K562 (cell line): Measurements from ENCODE around the gene HSD17B7.

GRCh38 chr1:162592434-162593400 is 31.2 kb downstream of the UAP1 start:
- RAMPAGE, long total RNA, result no peak
- RRBS, result no CpG with 5 or more reads among the region's 3 CpGs
PRO-cap:
- standard, result no peak
- CoPRO, capped RNA only, 2 experiments, result no peak in any of the 2 experiments
- CoPRO, capped and uncapped RNA, 2 experiments, result no peak in any of the 2 experiments
- CoPRO, uncapped RNA only, 2 experiments, result peak in 2 of 2 experiments; most common plus-strand start chr1:162592443 (in 1)
CAGE:
- cytosol, long polyA plus RNA, result no peak
- long polyA plus RNA, result no peak
- nucleolus, long total RNA, result no peak
- nucleus, long polyA plus RNA, result no peak

GRCh38 chr1:162671080-162671555 is 38.9 kb downstream of the DDR2 start:
- RAMPAGE, long total RNA, result no peak
- RRBS, result no CpG with 5 or more reads among the region's 8 CpGs
PRO-cap:
- standard, result no peak
- CoPRO, capped RNA only, 2 experiments, result no peak in any of the 2 experiments
- CoPRO, capped and uncapped RNA, 2 experiments, result no peak in any of the 2 experiments
- CoPRO, uncapped RNA only, 2 experiments, result no peak in any of the 2 experiments
CAGE:
- cytosol, long polyA plus RNA, result no peak
- long polyA plus RNA, result no peak
- nucleolus, long total RNA, result no peak
- nucleus, long polyA plus RNA, result no peak

GRCh38 chr1:162703675-162703971 is 71.4 kb downstream of the DDR2 start:
- RAMPAGE, long total RNA, result no peak
- RRBS, result no CpG with 5 or more reads among the region's 4 CpGs
PRO-cap:
- standard, result no peak
- CoPRO, capped RNA only, 2 experiments, result no peak in any of the 2 experiments
- CoPRO, capped and uncapped RNA, 2 experiments, result no peak in any of the 2 experiments
- CoPRO, uncapped RNA only, 2 experiments, result no peak in any of the 2 experiments
CAGE:
- cytosol, long polyA plus RNA, result no peak
- long polyA plus RNA, result no peak
- nucleolus, long total RNA, result no peak
- nucleus, long polyA plus RNA, result no peak

DNA sequence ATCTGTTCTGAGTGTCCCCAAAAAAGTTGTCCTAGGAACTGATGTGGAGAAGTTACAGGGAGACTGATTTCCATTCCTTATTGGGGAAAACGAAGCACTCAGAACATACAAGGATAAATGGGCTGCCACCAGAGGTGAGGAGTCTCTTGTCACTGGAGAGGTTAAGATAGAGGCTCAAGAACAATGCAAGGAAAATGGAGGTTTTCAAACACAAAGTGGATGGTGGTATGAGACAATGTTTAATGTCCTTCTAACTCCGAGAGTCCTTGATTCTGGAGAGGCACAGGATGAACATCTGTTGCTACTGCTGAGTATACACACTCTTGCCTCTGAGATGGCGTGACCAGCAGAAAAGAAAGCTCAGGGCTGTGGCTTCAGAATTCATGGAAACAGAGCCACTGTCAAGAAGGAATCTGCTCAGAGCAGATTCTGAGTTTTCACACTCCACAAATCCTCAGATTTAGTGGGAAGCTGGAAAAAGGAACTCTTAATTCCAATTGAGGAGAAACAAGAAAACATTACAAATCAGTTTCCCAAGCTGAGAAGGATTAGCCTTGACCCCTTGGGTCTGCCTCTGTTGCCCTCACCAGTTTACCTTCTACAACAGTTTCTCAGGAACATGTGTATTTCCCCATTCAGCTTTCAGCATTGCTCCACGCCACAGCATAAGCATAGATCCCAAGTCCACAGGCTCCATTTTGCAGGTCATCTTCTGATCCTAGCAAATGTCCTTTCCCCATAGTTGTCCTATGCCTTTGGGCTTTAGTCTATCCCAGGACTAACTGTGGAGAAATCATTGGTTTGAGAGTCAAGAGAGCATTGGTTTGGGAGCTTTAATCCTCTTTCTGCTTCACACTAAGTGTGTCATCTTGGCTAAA is 8.9 kb upstream of the HSD17B7 start:
- RAMPAGE, long total RNA, result no peak
- RRBS, result no CpG with 5 or more reads among the region's 4 CpGs
PRO-cap:
- standard, result no peak
- CoPRO, capped RNA only, 2 experiments, result no peak in any of the 2 experiments
- CoPRO, capped and uncapped RNA, 2 experiments, result no peak in any of the 2 experiments
- CoPRO, uncapped RNA only, 2 experiments, result no peak in any of the 2 experiments
CAGE:
- cytosol, long polyA plus RNA, result no peak
- long polyA plus RNA, result no peak
- nucleolus, long total RNA, result no peak
- nucleus, long polyA plus RNA, result no peak

GRCh38 chr1:162790156-162791114 is at the start of gene HSD17B7:
Gene HSD17B7 (plus strand): TSS chr1:162790702.
- RAMPAGE, long total RNA, result no peak
- RRBS, result 6% methylated on average over 1 of the region's 52 CpGs
PRO-cap:
- standard, result bidirectional peak, plus-strand start at chr1:162790774, minus-strand start at chr1:162790560
- CoPRO, capped RNA only, 2 experiments, result peak in 2 of 2 experiments; most common plus-strand start chr1:162790739 (in 1); most common minus-strand start chr1:162790560 (in 2)
- CoPRO, capped and uncapped RNA, 2 experiments, result no peak in any of the 2 experiments
- CoPRO, uncapped RNA only, 2 experiments, result no peak in any of the 2 experiments
CAGE:
- cytosol, long polyA plus RNA, result no peak
- long polyA plus RNA, result no peak
- nucleolus, long total RNA, result no peak
- nucleus, long polyA plus RNA, result no peak

- RAMPAGE, long total RNA, result no peak
- RRBS, result no CpG with 5 or more reads among the region's 9 CpGs
PRO-cap:
- standard, result unidirectional peak, plus-strand start at chr1:163093404
- CoPRO, capped RNA only, 2 experiments, result no peak in any of the 2 experiments
- CoPRO, capped and uncapped RNA, 2 experiments, result no peak in any of the 2 experiments
- CoPRO, uncapped RNA only, 2 experiments, result no peak in any of the 2 experiments
CAGE:
- cytosol, long polyA plus RNA, result no peak
- long polyA plus RNA, result no peak
- nucleolus, long total RNA, result no peak
- nucleus, long polyA plus RNA, result no peak
These were observed 24.1 kb downstream of the RGS4 start for GRCh38 chr1:163093166-163093752.

- RAMPAGE, long total RNA, result no peak
- RRBS, result 27% methylated on average over 10 of the region's 22 CpGs
PRO-cap:
- standard, result no peak
- CoPRO, capped RNA only, 2 experiments, result no peak in any of the 2 experiments
- CoPRO, capped and uncapped RNA, 2 experiments, result no peak in any of the 2 experiments
- CoPRO, uncapped RNA only, 2 experiments, result no peak in any of the 2 experiments
CAGE:
- cytosol, long polyA plus RNA, result no peak
- long polyA plus RNA, result no peak
- nucleolus, long total RNA, result no peak
- nucleus, long polyA plus RNA, result no peak
These were observed 101.3 kb downstream of the NUF2 start for GRCh38 chr1:163422997-163423458.

DNA sequence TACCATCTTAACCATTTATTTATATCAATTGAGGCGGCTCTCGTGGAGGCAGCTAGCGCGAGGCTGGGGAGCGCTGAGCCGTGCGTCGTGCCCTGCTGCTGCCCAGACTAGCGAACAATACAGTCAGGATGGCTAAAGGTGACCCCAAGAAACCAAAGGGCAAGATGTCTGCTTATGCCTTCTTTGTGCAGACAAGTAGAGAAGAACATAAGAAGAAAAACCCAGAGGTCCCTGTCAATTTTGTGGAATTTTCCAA is 202.4 kb upstream of the PBX1 start:
- RAMPAGE, long total RNA, result no peak
- RRBS, result no CpG with 5 or more reads among the region's 9 CpGs
PRO-cap:
- standard, result no peak
- CoPRO, capped RNA only, 2 experiments, result no peak in any of the 2 experiments
- CoPRO, capped and uncapped RNA, 2 experiments, result no peak in any of the 2 experiments
- CoPRO, uncapped RNA only, 2 experiments, result no peak in any of the 2 experiments
CAGE:
- cytosol, long polyA plus RNA, result no peak
- long polyA plus RNA, result no peak
- nucleolus, long total RNA, result no peak
- nucleus, long polyA plus RNA, result no peak

DNA sequence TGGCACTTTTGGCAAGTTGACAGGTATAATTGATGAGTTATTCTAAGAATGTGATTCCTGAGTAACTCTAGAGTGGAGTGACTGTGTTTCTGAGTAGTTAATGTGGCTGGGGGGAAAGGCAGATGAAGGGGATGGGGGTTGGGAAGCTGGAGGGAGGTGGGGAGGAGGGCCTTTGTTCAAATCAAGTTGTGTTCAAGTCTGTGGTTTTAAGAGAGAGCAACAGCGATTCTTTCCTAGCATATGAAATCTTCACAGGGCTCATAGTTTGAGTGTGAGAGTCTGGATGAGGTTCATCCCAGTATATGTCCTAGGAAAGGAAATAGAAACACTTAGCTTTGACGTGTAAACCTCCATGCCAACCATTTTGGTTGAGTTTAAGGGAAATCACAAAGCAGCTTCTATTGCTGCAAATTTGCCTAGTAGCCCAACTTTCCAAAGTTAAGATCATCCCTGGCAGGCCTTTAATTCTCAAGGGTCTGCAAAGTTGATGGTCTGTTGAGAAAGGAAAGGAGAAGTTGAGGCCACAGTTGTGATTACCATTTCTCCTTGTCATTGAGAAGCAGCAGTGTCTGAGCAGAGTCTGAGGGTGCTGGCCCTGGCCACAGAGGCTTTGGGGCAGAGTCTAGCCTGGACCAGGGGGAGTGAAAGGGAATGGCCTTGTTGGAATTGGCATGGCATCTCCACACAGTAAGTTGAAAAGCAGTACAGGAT is 33.1 kb downstream of the PBX1 start:
- RAMPAGE, long total RNA, result no peak
- RRBS, result no CpG with 5 or more reads among the region's 2 CpGs
PRO-cap:
- standard, result no peak
- CoPRO, capped RNA only, 2 experiments, result no peak in any of the 2 experiments
- CoPRO, capped and uncapped RNA, 2 experiments, result no peak in any of the 2 experiments
- CoPRO, uncapped RNA only, 2 experiments, result no peak in any of the 2 experiments
CAGE:
- cytosol, long polyA plus RNA, result no peak
- long polyA plus RNA, result no peak
- nucleolus, long total RNA, result no peak
- nucleus, long polyA plus RNA, result no peak

DNA sequence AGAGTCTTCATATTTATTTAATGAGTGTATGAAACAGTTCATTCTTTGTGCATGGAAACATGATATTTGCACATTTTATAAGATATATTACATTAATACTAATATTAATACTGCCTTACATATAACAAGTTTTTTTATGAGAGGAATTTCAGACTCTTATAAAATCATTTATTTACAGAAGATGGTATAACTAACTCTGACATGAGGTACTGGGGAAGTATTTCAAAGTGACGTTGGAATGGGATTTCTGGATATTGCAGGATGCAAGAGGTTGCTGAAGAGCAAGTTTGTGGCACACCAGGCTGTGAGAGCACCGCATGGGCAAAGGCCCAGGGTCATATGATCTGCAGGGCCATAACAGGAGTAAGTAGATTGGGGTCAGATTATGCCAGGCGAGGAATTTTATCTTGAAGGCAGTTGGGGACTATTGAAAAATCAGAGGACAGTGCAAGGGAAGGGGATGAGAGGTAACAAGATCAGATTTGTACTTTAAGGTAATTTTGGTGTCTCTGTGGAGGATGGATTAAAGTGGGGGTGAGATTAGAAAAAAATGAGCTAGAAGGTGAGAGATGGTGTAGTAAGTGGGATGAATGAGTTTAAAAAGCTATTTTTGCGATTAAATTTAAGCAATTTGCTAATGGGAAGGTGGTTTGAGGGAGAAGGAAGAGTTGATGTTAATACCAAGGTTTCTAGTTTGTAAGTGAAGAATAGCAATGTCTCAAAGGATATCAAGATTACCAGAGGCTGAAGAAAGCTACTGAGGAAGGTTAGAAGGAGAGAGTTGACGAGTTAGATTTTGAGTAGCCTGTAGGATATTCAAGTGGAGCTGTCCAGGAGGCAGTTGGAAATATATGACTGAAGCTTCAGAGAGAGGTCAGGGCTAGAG is 48.0 kb downstream of the PBX1 start:
- RAMPAGE, long total RNA, result no peak
- RRBS, result no CpG with 5 or more reads among the region's 5 CpGs
PRO-cap:
- standard, result no peak
- CoPRO, capped RNA only, 2 experiments, result no peak in any of the 2 experiments
- CoPRO, capped and uncapped RNA, 2 experiments, result no peak in any of the 2 experiments
- CoPRO, uncapped RNA only, 2 experiments, result no peak in any of the 2 experiments
CAGE:
- cytosol, long polyA plus RNA, result no peak
- long polyA plus RNA, result no peak
- nucleolus, long total RNA, result no peak
- nucleus, long polyA plus RNA, result no peak

DNA sequence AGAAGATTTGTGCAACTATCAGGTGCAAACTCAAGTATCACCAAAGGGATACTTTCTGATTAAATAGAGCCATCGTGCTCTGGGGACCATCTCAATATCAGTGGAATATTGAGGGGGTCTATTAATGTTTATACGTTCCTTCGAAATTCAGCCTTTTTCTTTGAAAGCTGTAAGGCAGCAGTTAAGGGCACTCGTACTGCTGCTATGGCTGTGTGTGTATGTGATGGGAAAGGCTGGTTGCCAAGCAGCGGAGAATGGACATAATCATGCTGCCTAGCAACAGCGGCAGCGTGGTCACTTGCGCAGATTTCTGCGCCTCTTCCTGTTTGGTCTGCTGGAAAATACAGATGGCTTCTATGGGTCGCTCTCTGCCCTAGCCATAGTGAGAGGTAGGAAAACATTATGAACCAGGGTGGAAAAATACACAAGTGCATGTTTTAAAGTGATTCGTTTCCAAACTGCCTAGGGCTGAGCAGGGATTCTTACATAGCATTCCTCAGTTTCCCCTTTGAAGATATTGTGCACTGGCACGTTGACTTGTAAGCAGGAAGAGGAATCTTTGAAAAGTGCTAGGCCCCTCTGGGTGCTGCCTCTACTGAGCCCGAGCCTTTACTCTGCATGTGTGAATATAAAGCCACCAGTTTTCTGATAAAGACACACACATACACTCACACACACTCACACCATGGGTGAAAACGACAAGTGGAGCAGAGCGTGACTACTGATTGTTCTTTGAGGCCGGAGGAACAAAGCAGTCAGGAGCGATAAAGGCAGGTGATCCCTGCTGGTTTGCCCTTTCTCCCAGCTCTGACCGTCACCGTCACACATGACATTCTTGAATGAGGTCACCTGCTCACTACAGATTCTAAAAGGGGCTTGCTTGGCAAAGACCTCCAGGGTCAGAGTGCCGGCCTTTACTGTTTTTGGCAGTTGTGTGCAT is 79.2 kb downstream of the PBX1 start:
- RAMPAGE, long total RNA, result no peak
- RRBS, result no CpG with 5 or more reads among the region's 20 CpGs
PRO-cap:
- standard, result no peak
- CoPRO, capped RNA only, 2 experiments, result no peak in any of the 2 experiments
- CoPRO, capped and uncapped RNA, 2 experiments, result no peak in any of the 2 experiments
- CoPRO, uncapped RNA only, 2 experiments, result no peak in any of the 2 experiments
CAGE:
- cytosol, long polyA plus RNA, result no peak
- long polyA plus RNA, result no peak
- nucleolus, long total RNA, result no peak
- nucleus, long polyA plus RNA, result no peak

GRCh38 chr1:164694566-164694766 is 135.5 kb downstream of the PBX1 start:
- RAMPAGE, long total RNA, result no peak
- RRBS, result no CpG with 5 or more reads among the region's 1 CpG
PRO-cap:
- standard, result no peak
- CoPRO, capped RNA only, 2 experiments, result no peak in any of the 2 experiments
- CoPRO, capped and uncapped RNA, 2 experiments, result no peak in any of the 2 experiments
- CoPRO, uncapped RNA only, 2 experiments, result no peak in any of the 2 experiments
CAGE:
- cytosol, long polyA plus RNA, result no peak
- long polyA plus RNA, result no peak
- nucleolus, long total RNA, result no peak
- nucleus, long polyA plus RNA, result no peak

GRCh38 chr1:164699531-164700890 is 141.0 kb downstream of the PBX1 start:
- RAMPAGE, long total RNA, result no peak
- RRBS, result no CpG with 5 or more reads among the region's 23 CpGs
PRO-cap:
- standard, result no peak
- CoPRO, capped RNA only, 2 experiments, result no peak in any of the 2 experiments
- CoPRO, capped and uncapped RNA, 2 experiments, result no peak in any of the 2 experiments
- CoPRO, uncapped RNA only, 2 experiments, result no peak in any of the 2 experiments
CAGE:
- cytosol, long polyA plus RNA, result no peak
- long polyA plus RNA, result no peak
- nucleolus, long total RNA, result no peak
- nucleus, long polyA plus RNA, result no peak

GRCh38 chr1:164736305-164736964 is 177.5 kb downstream of the PBX1 start:
- RAMPAGE, long total RNA, result no peak
- RRBS, result no CpG with 5 or more reads among the region's 5 CpGs
PRO-cap:
- standard, result no peak
- CoPRO, capped RNA only, 2 experiments, result no peak in any of the 2 experiments
- CoPRO, capped and uncapped RNA, 2 experiments, result no peak in any of the 2 experiments
- CoPRO, uncapped RNA only, 2 experiments, result no peak in any of the 2 experiments
CAGE:
- cytosol, long polyA plus RNA, result no peak
- long polyA plus RNA, result no peak
- nucleolus, long total RNA, result no peak
- nucleus, long polyA plus RNA, result no peak

GRCh38 chr1:165234969-165236317 is 121.1 kb downstream of the LMX1A start:
- RAMPAGE, long total RNA, result no peak
- RRBS, result 13% methylated on average over 13 of the region's 94 CpGs
PRO-cap:
- standard, result unidirectional peak, minus-strand start at chr1:165235779
- CoPRO, capped RNA only, 2 experiments, result no peak in any of the 2 experiments
- CoPRO, capped and uncapped RNA, 2 experiments, result no peak in any of the 2 experiments
- CoPRO, uncapped RNA only, 2 experiments, result no peak in any of the 2 experiments
CAGE:
- cytosol, long polyA plus RNA, result no peak
- long polyA plus RNA, result no peak
- nucleolus, long total RNA, result no peak
- nucleus, long polyA plus RNA, result no peak

DNA sequence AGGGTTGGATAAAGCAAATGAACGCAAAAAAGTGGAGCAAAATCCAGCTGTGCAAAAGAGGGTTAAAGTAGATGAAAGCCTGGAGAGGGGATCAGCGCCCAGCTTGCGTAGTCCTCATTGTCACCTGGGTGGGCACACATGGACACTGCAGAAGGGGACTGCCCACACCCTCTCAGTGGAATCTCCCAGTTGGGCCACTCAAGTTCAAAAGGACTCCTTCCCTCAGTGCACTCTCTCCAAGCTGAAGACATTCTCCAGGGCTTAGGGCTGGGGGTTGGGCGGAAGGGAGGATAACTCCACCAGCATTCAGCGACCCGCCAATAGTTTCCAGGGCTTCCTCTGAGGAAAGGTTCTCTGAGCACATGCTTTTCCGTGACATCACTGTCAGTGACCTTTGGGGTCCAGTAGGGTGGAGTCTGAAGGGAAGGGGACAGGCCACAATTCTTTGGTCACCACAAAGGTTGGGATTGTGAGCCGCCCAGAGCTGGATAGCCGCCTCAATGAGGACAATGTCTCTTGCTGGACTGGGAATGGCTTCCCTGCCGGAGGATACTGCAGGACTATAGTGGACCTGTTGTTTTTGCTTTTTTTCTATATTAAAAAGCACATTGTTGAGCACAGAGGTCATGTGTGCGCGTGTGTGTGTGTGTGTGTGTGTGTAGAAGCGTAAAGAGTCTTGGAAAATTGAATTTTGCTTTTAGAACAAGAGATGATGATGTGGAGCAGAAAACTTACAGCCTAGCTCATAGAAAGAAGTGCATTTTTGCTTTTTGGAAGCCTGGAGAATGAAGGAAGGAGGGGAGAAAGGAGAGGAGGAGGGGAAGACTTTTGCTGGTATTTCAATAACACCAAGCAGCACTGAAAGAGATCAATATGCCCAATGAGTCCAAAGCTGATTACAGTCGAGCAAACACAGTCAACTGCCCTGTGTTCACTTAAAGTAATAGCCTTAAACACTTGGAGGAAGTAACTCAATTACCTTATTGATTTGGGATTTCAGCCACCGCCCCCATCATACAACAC is 22.9 kb upstream of the RXRG start:
- RAMPAGE, long total RNA, result no peak
- RRBS, result no CpG with 5 or more reads among the region's 15 CpGs
PRO-cap:
- standard, result no peak
- CoPRO, capped RNA only, 2 experiments, result no peak in any of the 2 experiments
- CoPRO, capped and uncapped RNA, 2 experiments, result no peak in any of the 2 experiments
- CoPRO, uncapped RNA only, 2 experiments, result no peak in any of the 2 experiments
CAGE:
- cytosol, long polyA plus RNA, result no peak
- long polyA plus RNA, result no peak
- nucleolus, long total RNA, result no peak
- nucleus, long polyA plus RNA, result no peak

GRCh38 chr1:165637370-165637924 is 6.4 kb downstream of the MGST3 start:
- RAMPAGE, long total RNA, result no peak
- RRBS, result no CpG with 5 or more reads among the region's 1 CpG
PRO-cap:
- standard, result no peak
- CoPRO, capped RNA only, 2 experiments, result no peak in any of the 2 experiments
- CoPRO, capped and uncapped RNA, 2 experiments, result no peak in any of the 2 experiments
- CoPRO, uncapped RNA only, 2 experiments, result no peak in any of the 2 experiments
CAGE:
- cytosol, long polyA plus RNA, result no peak
- long polyA plus RNA, result no peak
- nucleolus, long total RNA, result no peak
- nucleus, long polyA plus RNA, result no peak